ENCODE results near the genes FOXJ3 and ZNF691.

DNA sequence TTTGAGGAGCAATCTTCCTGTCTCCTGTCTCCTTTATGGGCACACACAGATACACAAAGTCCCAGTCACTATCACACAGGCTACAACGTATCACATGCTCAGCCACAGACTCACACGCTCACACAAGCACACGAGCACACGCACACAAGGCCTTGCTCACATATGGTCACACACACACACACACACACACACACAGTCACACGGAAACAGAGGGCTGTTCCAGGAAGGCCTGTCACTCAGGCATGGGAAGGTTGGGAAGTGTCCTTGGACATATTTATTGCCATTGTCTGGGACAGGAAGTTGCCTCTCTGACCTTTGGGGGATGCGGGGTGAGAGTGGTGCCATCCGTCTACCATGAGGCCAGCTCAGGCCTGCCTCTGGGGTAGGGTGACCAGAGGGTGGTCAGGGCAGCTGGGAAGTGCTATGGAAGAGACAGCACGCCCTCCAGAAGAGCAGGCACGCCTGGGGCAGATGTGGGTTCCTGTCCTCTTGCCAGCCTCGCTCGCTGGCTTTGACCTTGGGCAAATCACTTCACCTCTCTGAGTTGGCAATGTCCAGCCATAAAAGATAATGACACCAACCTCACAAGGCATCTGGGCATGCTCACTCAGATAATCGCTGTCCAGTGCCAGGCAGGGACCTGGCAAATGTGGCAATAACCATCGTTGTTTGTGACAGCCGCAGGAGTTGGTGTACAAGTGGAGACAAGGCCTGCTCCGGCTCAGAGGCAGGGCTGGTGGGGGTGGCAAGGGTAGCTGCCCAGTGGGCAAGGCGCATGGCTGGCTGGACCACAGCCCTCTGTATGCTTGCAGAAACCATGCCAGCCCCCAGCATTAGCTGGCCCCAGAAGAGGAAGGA, 8.0 kb upstream of the GUCA2A start:
- PRO-cap = no peak

DNA sequence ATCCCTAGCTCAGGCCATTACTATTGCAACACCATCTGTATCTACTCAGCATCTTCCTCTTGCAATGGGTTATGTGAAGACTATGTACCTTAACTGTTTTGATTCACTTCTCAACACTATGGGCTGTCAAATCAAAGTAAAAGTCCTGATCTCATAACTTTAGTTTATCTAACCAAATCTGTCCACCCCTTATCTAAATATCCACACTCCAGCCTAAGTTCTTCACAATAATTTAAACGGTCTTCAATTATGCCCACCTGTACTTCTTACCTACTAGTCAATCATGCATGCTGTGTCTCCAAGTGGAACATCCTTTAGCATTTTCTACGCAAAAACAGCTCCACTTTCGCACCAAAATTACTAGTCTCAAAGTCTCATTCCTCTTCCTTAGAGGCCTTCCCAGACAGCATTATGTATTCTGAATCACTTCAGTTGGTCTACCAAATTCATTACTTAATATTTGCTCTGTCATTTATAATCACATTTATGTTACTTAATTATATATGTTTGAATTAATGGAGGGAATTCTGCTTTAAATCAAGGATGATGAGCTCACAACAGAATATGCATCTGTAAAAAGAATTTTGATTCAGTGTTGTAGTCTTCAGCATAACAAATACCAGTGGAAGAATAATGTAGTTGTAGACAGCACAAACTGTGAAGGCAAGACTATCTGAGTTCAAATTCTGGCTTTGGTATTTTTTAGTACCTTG, 58.8 kb upstream of the GUCA2A start:
- PRO-cap = no peak

DNA sequence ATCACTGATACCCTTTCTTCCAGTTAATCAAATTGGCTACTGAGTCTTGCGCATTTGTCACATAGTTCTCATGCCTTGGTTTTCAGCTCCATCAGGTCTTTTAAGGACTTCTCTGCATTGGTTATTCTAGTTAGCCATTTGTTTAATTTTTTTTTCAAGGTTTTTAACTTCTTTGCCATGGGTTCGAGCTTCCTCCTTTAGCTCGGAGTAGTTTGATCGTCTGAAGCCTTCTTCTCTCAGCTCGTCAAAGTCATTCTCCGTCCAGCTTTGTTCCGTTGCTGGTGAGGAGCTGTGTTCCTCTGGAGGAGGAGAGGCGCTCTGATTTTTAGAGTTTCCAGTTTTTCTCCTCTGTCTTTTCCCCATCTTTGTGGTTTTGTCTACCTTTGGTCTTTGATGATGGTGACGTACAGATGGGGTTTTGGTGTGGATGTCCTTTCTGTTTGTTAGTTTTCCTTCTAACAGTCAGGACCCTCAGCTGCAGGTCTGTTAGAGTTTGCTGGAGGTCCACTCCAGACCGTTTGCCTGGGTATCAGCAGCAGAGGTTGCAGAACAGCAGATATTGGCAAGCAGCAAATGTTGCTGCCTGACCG, 69.7 kb upstream of the GUCA2A start:
- PRO-cap = no peak

DNA sequence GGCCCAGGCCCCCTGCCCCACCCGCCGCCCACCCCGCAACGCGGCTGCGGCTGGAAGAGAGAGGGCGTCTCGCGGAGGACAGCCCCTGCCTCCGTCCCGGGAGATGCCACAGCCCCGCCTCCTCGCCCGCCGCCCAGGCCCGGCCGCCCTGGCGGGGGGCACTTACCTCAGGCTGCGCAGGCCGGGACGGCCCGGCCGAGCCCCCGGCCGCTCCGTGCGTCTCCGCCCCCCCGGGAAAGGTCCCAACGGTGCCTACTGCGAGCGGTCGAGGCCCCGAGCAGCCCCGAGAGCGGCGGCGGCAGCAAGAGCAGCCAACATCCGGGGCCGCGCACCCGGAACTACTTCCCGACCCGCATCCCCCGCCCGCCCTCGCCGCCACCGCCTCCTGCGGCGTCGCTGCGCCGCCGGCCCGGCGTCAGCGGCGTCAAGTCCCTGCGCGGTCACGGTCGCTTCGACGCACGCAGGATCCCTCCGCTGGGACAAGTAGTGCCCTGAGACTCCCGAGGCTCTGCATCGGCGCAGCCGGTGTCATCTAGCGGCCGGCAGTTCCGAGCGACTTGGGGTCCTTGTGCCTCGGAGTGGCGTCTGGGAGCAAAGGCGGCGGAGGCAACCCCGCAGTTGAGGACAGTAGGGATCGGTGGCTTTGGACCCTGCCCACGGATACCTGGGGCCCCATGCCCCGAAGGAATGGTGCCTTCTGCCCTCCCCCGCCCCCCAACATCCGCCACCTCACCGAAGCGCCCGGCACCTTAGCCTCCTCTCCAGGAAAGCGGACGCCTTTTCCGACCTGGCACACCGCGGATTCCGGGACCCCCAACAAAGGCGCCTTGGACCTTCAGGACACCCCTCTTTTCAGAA, at the start of gene FOXJ3:
FOXJ3 (minus strand) TSS at position 343 of the 858 bp plus-strand sequence.
- PRO-cap = bidirectional peak, plus-strand start at position 545 of the sequence, minus-strand start at position 340 of the sequence; bidirectional peak, plus-strand start at position 764 of the sequence, minus-strand start at position 769 of the sequence

- PRO-cap = no peak
These were observed 18.9 kb downstream of the ZMYND12 start for GRCh38 chr1:42436923-42437299.

- PRO-cap = bidirectional peak, plus-strand start at chr1:42681797, minus-strand start at chr1:42681540; bidirectional peak, plus-strand start at chr1:42682418, minus-strand start at chr1:42682177
These were observed 482 bp upstream of the YBX1 start for GRCh38 chr1:42681611-42682261.

GRCh38 chr1:42737082-42737746, 2.8 kb downstream of the CLDN19 start:
- PRO-cap = no peak

- PRO-cap = no peak
These were observed 10.7 kb downstream of the TMEM269 start for GRCh38 chr1:42795575-42795797.

DNA sequence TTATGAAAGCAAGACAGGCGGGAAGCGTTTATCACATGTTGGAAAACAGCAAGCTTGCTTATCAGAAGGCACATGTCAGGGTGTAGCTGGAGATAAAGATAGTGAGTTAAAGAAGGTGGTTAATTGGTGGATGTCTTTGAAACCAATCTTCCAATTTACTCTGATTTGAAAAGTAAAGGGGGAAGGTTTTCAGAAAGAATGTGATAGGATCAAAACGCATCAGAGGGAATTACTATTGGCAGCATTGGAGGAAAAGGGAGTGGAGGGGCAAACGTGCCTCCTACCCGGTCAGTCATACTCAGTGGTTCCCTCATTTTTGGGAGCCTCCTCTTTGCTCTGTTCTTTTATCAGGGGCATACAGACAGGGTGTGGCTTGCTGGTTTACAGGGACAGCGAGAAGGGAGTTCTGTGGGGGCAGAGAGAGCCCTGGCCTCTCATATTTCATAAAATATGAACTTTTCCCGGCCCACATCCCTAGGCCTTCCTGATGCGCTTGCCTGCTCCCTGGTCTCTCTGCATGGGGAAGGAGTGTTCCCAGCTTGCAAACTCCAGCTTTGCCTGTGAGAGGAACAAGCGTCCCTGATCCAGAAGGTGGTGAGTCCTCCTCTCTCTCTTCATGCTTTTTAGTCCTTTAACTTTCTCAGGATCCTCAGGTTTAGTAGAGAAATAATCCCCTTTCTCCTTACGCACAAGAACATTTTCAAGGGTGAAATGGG, 8.1 kb upstream of the SVBP start:
- PRO-cap = no peak

DNA sequence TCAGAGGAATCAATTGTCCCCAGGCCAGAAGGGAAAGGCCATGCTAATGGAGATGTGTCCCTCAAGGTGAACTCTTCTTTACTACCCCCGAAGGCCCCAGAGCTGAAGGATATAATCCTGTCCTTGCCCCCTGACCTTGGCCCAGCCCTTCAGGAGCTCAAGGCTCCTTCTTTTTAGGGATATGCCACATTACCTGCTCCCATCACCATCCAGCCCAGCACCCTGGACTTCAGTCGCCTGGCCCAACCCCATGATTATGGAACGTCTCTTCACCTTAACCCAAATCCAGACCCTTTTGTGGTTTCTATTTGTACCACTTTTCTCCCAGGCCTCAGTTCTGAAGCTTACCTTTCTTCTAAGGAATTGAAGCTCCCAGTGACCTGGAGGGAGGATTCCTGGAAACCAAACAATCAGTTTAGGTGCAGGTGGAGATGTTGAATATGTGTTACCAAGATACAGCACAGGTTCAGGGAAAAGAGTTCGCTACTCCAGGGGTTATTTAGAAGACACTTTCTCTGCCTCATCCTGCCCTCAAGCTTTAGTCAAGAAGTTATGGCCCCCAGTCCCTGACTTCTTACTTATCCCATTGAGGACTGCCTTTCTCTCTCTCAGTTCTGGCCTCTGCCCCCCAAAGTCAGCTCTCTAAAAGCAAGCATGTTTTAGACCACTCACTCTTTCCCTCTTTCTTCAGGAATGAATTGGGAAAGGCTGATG, 3.2 kb upstream of the ZNF691 start:
- PRO-cap = no peak

GRCh38 chr1:42846500-42847379, at the start of gene ZNF691:
TSS of gene ZNF691 (plus strand) at chr1:42846613.
- PRO-cap = bidirectional peak, plus-strand start at chr1:42846634, minus-strand start at chr1:42846414; bidirectional peak, plus-strand start at chr1:42847006, minus-strand start at chr1:42846882

- PRO-cap = no peak
These were observed 78.5 kb upstream of the CFAP144 start for GRCh38 chr1:43069296-43069495.

- PRO-cap = no peak
These were observed 34.9 kb upstream of the TMEM125 start for GRCh38 chr1:43234989-43235254.

DNA sequence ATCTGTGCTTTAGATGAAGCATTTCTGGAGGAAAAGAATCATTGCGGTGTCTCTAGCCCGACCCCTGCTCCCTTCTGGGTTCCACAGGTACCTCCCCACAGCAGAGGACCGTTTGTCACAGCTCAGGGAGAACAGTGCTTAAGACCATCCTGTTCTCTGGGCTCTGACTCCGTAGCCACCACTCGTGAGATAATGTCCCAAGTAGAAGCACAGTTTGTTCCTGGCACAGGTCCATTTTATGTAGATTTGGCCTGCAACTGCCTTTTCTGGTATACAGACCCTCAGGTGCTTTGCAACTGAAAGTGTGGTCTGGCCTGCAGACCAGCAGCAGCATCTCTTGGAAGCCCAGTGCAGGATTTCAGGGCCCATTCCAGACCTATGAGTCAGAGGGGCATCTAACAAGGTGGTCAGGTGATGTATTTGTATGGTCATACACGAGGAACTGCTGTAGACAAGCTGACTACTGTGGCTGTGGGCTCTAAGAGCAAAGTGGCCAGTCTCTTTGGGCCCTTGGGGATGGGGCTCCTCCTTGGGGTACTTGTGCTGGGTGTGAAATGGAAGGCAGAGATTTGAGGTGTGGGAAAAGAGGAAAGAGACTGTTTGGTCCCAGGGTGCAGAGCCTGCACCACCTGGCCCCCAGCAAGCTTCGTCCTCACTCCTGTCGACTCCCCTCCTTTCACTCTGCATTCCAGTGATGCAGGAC, 28.3 kb upstream of the TMEM125 start:
- PRO-cap = no peak

DNA sequence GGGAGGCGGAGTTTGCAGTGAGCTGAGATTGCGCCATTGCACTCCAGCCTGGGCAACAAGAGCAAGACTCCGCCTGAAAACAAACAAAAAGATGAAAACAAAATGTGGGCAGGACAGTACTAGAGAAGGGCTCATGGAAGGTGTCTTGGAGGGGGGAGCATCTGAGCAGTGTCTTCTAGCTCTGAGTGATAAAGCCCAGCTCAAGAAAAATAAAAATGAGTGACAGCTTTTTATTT, 3.8 kb downstream of the C1orf210 start:
- PRO-cap = no peak

DNA sequence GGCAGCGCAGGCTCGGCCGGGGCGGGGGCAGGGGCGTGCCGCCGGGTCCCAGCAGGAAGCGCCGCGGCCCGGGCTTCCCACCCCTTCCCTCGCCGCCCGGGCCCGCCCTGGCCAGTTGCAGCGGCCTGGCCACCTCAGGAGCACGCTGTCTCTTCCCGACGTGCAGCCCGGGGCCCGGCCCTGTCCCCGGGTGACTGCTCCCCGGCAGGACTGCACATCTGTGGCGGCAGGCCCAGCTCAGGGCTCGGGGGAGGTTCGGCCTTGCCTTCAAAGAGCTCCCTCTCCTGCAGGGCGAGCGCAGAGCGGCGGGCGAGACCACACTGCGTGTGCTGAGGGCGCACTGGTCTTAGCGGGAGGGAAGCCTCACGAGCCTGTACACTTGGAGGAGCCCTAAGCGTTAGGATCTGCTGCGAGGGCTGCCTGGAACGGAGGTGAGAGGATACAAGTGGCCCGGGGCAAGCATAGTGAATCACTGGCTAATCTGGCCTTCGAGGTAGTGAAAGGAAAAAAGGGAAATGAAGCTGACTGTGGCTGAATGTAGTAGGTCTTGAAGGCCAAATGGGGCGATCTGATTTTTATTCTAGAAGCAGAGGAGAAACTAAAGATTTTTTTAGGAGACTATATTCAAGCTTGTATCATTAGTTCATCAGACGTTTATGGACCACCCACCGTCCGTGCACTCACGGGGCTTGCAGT, 436 bp upstream of the ELOVL1 start:
- PRO-cap = bidirectional peak, plus-strand start at position 114 of the sequence, minus-strand start outside the sequence; bidirectional peak, plus-strand start at position 298 of the sequence, minus-strand start at position 246 of the sequence; bidirectional peak, plus-strand start outside the sequence, minus-strand start at position 466 of the sequence

DNA sequence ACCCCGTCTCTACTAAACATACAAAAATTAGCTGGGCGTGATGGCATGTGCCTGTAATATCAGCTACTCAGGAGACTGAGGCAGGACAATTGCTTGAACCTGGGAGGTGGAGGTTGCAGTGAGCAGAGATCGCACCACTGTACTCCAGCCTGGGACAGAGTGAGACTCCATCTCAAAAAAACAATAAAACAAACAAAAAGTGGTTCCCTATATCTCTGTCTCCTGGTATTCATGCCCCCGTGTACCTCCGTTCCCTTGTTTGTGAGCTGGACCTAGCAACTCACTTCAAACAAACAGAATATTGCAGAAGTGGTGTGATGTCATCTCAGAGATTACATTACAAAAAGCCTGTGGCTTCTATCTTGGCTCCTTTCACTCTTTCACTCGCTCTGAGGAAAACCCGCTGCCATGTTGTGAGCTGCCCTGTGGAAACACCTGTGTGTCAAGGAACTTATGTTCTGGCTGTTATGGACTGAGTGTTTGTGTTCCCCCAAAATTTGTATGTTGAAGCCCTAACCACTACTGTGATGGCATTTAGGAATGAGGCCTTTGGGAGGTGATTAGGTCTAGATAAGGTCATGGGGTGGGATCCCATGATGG, 7.2 kb upstream of the HYI start:
- PRO-cap = no peak

- PRO-cap = no peak
These were observed 5.9 kb upstream of the PTPRF start for GRCh38 chr1:43524629-43525414.

DNA sequence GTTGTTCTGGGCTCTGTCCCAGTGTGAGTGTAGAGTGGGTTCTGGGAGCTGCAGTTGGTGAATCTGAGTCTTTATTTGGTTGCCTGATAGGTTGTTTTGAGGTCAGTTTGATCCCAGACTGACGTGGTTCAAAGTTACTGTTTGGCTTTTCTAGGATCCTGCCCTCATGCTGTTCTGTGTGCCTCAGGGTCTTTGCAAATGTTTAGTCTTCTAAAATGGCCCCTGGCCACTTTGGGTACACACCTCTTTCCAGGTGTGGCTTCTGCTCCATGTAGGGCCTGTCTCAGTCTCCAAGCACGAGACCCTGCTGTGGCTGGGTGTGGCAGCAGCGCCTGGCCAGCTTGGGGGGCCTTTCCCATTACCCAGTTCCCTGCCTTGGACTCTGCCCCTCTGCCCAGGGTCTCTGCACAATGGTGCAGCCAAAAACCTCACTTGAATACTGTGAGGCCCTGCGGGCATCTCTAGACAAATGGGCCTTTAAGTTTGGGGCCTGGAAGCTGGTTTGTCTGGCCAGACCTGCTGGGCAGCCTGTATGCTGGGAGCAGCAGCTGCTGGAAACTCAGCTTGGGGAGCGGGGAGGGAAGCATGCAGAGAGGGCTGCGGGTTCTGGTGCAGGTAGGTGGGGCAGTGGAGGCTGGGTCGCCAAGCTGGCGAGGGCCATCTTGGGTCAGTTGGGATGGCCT, 5.6 kb downstream of the PTPRF start:
- PRO-cap = unidirectional peak, plus-strand start at position 590 of the sequence

- PRO-cap = no peak
These were observed 10.1 kb downstream of the PTPRF start for GRCh38 chr1:43540697-43541235.

Data from Calu3 (cell line).